Pulmonary lymph node (tissue), 1 donor: ENCODE measurements around the genes TRIM54, PPM1G and IFT172.

DNA sequence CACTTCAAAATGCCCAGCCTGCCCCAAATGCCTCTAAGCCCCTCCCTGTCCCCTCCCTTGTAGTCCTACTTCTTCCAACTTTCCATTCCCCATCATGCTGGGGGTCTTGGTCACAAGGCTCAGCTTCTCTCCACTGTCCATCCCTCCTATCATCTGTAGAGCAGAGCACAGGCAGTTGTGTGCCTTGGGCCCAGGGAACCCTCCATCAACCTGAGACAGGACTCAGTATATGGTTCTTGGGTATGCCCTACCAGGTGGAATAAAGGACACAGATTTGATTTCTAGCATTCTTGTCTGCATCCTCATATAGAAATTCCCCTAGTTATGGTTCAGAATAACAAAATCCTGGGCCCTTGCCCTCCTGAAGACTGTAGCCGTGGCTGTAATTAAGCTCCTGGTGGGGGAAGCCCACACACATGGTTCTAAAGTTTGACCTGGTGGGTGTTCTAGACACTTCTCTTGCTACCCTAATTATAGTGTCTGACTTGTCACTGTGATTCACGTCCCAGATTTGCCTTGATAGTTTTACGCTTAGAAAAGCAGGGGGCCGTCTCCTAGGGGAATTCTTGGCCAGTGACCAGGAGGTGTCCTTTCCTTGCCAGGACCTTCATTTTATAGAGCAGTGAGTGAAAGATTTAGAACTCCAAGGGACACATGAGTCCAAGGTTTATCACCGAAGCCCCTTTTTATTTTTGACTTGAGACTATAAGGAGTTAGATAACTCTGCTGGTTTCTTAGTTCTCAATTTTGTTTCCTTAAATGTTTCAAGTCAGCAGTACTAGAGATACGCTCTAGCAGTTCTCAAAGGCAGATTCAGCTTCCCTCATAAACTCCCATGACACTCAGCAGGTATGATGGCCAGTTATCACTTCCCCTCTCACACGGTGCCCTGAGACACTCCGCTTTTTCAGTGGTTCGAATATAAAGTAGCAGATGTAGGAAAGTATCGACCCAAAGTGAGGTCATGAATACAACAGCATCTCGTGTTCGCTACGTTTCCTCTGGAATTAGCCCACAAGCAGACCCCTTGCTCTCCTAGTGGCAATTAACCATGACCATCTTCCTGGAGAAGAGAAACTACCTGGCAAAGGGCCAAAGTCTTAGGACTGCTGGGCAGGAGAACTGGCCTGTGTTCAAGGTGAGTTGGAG, 9.0 kb downstream of the TMEM214 start:
- PRO-cap, result bidirectional peak, plus-strand start at position 838 of the sequence, minus-strand start at position 881 of the sequence; bidirectional peak, plus-strand start at position 954 of the sequence, minus-strand start at position 909 of the sequence

- PRO-cap, result no peak
Observed at GRCh38 chr2:27051036-27051426, 437 bp upstream of the AGBL5 start.

DNA sequence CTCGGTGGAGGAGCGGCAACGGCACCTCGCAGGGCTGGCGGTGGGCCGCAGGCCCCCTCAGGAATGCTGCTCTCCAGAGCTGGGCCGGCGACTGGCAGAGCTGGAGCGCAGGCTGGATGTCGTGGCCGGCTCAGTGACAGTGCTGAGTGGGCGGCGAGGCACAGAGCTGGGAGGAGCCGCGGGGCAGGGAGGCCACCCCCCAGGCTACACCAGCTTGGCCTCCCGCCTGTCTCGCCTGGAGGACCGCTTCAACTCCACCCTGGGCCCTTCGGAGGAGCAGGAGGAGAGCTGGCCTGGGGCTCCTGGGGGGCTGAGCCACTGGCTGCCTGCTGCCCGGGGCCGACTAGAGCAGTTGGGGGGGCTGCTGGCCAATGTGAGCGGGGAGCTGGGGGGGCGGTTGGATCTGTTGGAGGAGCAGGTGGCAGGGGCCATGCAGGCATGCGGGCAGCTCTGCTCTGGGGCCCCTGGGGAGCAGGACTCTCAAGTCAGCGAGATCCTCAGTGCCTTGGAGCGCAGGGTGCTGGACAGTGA, 3.9 kb upstream of the KHK start:
- PRO-cap, result no peak

DNA sequence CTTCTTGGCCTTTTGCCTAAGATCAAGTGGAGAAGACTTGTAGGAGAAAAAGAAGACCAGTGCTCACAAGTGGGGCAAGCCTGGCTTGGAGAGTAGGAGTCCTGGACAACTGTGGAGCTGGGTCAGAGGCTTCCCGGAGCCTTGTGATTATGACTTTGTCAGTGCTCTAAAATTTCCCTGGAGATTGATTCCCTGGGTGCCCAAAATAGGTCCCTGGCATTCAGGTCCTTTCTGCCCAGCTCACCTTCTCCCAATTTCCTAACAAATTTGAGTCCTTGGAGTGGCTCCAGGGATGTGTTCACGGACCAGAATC, 770 bp upstream of the TRIM54 start:
- PRO-cap, result no peak

DNA sequence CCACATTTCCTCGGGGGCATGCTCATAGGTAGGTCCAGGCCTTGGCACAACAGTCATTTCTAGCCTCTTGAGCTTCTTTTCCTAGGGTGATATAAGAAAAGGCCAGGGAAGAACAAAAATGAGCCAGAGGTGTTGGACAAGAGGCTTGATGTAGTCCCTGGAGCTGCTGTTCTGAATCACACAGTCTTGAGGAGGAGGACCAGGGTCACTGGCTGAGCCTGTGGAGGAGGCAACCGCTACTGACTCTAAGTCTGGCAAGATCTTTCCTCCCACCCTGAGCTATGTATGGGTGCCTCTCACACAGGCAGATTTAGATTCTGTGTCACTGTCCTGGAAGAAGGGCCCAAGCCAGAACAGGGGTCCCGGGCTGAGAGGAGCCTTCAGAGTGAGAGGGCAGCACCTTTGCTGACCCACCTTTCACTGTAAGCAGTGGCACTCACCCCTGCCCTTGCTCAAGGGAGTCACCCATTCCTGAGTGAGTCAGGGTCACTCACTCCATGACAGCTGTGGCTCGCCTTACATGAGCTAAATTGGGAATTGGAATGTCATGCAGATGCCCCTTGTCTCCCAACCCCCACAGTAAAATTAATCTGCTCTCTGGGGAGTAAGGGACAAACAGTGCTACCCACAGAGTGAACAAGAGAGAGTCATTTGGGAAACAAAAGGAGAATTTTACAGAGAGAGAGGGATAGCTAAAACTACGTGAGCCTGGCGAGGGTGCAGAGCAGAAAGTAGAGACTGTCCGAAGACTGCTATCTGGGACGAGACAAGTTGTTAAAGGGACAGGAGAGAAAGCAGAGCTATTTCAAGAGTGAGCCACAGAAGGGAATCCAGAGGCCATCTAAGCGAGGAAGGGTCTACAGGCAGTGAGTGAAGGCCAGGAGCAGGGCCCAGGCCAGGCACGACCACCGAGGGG, at the start of gene TRIM54:
TSS of gene TRIM54 (plus strand) at position 614 of the 916 bp plus-strand sequence.
- PRO-cap, result no peak

- PRO-cap, result no peak
Observed at GRCh38 chr2:27341846-27342440, 14.6 kb downstream of the GTF3C2 start.

DNA sequence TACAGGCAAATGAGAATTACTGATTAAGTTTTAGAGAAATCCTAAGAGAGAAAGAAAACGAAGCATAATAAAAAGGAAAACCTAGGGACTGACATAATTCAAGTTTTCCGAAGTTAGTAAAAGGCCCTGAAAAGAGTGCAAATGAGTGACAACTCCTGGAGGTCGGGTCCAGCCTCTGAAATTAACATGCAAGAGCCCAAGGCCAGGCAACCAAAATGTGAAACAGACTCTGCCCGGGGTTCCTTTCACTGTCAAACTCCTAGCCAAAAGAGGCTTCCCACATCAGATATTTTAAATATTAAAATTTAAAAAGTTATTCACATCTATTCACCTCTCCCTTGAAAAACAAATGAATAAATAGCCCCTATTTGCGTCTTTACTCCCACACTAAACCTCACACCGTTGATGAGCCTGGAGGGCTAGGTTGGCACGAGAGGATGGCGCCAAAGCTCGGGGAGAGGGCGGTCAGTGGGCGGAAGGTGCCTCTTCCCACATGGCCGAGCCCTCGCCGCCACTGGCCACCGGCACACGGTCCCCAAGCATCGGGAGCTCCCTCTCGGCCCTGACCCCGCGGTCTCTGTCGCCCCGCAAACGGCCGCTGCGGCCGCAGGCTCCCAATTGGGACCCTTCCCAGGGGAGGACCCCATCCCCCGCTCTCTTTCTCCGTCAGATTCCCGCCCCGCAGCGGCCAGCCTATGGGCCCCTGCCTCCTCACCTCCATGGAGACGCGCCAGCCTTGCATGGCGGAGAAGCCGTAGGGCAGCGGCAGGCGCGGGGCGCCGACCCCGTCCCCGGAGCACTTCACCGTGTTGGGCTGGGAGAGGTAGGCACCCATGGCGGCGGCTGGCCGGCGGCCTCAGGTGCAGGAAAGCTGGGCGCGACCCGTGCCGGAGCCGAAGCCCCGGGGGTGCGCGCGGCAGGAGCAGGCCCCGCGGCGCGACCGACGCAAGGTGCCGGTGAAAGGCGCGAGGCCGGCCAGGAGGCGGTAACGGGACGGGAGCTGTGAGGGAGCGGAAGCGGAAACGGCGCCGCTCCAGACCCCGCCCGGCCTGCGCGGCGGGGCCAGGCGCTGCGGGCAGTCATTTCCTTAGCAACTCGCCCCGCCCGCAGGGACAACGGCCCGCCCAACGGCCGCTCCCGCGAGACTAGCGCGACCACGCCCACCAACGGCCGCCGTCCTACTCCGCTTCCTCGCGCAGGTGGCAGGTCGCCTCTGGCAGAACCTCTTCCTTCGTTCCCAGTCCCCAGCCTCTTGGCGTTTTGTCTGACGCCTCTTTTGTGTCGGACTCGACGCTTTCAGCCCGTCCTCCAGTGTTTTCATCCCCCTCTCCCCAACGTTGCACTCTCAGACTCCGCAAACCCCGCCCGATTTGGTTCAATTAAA, at the start of gene PPM1G:
TSS of gene PPM1G (minus strand) at position 1,004 of the 1,384 bp plus-strand sequence.
- PRO-cap, result bidirectional peak, plus-strand start at position 1,205 of the sequence, minus-strand start at position 1,051 of the sequence

GRCh38 chr2:27489289-27490323, at the start of gene IFT172:
IFT172 (minus strand) TSS chr2:27489743.
- PRO-cap, result bidirectional peak, plus-strand start at chr2:27490015, minus-strand start at chr2:27489795

DNA sequence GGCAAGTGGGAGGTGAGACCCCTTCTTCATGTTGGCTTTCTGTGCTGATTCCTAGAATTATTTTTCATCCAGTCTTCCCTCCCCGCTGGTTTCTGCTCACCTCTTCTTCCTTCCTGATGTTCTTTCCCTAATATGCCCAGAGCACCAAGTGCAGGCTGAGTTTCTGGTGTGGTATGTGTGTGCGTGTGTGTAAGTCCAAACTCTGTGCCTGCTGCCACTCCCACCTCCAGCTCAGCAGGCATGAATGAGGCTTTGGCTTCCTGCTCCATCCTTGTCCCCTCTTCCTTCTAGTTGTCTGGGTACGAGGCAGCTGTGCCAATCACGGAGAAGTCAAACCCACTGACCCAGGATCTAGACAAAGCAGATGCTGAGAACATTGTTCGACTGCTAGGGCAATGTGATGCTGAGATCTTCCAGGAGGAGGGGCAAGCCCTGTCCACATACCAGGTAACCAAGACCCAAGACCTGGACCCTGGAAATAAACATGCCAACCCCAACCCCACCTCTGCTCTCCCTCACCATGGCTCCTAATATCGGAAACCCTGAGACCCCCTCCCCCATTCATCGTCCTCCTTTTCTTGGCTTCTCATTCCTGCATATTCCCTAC, 417 bp downstream of the GCKR start:
- PRO-cap, result no peak

- PRO-cap, result no peak
Observed at GRCh38 chr2:27500903-27501510, 4.4 kb downstream of the GCKR start.

- PRO-cap, result no peak
Observed at GRCh38 chr2:27583360-27583971, 624 bp downstream of the ZNF512 start.

GRCh38 chr2:27649426-27649863, 14.0 kb downstream of the SUPT7L start:
- PRO-cap, result no peak

DNA sequence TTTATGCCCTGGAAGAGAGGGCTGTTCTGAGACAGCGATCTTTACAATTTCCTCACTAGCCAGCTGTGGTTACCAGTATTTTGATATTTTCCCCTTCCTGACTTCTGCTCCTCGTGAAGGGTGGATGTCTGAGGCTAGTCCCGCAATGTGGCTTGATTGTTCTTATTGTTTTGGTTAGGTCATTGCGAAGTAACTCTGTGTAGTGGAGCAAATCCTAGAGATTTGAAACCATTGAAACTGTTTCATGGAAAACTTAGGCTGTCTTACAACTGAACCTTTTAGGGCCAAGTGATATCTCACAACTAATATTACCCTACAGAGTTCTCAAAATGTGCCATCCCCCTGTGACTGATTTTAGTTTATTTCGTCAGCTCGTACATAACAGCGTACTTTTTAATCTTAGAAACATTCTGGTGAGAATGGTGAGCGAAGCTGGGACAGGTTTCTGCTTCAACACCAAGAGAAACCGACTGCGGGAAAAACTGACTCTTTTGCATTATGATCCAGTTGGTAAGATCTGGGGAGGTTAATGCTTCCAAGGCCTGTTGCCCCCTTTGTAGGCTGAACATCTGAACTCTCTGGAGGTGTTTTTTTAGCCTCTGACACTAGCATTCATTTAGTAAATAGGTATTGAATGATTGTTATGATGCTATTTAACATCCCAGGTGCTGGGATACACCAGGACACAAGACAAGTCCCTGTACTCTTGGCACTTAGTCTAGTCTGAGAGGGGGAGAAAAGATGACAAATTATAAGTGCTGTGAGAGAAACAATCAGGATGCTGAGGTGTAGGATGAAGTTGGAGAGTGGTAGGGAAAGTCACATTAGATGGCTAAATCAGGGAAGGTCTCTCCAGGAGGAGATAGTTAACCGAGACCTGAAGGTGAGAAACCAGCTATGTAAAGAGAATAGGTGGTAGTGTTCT, 2.8 kb downstream of the MRPL33 start:
- PRO-cap, result no peak

DNA sequence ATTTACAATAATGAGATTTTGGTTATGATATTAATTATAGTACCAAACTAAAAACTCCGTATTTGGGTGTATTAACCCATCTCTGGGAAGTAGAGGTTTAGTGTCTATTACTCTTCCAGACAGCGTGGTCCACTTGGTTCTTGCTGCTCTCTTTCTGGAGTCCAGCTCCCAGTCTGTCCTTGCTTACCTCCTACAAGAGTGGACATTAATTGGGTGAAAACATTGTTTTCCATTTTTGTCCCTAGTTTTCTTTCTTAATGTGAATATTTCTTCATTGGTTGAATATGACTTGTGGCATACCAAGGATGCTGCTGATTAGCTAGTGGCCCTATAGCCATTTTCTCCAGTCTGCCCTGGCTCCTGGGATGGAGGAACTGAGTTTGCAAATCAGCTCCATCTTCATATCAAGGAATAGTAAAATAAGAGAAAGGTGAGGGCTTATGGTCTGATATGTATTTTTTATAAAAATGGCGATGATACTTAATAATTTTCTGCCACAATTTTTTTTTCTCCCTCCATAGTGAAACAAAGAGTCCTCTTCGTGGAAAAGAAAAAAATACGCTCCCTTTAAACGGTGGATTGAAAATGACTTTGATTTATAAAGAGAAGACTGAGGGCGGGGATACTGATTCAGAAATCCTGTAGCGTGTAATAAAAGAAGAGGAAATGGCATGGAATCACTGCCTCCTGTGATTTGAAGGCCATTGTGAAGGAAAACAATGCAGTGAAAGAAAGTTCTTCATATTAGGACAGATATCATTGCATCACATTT, 7.6 kb downstream of the MRPL33 start:
- PRO-cap, result no peak

DNA sequence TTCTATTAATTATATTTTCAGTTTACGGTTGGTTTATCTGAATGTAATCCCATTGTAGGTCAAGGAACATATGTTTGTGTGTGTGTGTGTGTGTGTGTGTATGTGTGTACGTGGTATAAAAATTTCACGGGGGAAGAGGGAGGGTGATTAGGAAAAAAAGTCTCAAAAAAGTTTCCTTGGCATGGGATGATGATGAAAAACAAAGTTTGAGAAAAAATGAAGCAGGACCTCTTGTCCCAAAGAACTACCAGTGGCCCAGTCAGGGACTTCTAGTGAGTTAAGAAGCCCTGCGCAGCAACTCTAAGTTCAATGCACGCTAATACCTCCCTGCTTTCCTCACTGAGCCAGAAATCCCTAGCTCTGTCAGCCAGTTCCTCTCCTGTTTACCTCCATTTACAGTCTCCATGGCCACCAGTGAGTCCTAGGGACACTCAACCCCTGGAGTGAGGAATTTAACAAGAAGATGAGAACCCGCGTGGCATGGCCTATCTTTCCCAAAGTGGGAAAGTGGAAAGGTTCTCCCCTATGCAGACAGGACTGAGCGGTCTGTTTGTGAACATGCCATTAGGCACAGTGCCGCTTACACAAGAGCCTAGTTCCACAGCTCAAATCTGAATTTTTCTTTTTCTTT, 31.0 kb downstream of the MRPL33 start:
- PRO-cap, result no peak

- PRO-cap, result no peak
Observed at GRCh38 chr2:28101915-28102252, 211.4 kb downstream of the BABAM2 start.

DNA sequence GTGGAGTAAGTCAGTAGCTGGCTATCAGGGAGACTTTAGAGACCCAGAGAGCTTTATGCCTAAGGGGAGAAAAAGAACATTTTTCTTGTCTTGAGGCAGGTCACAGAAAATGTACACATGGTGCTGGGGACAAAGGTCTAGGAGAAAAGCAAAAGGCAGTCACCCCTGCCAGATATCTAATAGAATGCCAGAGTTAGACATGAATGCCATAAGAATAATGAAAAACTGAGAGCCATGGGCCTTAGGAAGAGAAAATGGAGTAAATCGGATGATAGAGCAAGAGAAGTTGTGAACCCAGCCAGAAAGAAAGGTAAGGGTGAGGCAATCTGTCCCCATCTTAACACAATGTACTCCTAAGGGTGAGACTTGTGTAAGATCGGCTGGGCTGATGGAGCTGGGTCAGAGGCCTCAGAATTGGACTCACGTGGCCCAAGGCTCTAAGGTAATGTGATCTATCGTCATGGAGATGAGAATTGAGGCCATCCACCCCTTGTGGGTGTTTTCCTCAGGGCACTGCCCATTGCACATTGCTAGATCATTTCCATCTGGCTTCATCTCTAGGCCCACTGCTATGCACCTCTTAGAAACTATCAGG, 229.2 kb upstream of the FOSL2 start:
- PRO-cap, result no peak

- PRO-cap, result no peak
Observed at GRCh38 chr2:28164740-28165602, 227.7 kb upstream of the FOSL2 start.

GRCh38 chr2:28224963-28225472, 167.6 kb upstream of the FOSL2 start:
- PRO-cap, result no peak

- PRO-cap, result no peak
Observed at GRCh38 chr2:28274736-28275736, 117.6 kb upstream of the FOSL2 start.